SK-MEL-5 (cell line): ENCODE data around the gene SFRP2.

DNA sequence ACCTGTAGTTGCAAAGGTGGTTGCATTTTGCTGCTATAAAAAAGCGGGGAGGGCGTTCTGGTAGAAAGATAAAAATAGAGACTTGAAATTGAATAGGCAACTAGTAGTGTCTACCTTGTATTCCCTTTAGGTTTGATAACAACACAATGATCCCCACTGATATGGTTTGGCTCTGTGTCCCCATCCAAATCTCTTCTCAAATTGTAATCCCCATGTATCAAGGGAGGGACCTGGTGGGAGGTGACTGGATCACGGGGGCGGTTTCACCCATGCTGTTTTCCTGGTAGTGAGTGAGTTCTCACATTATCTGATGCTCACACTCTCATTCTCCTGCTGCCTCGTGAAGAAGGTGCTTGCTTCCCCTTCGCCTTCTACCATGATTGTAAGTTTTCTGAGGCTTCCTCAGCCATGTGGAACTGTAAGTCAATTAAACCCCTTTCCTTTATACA is 6.5 kb upstream of the FHIP1A start:
RAMPAGE:
- cytosol, long total RNA = no peak
- long total RNA = no peak
- nucleus, long total RNA = no peak

GRCh38 chr4:151465639-151466292 is 56.8 kb downstream of the FHIP1A start:
RAMPAGE:
- cytosol, long total RNA = no peak
- long total RNA = no peak
- nucleus, long total RNA = no peak

RAMPAGE:
- cytosol, long total RNA = no peak
- long total RNA = no peak
- nucleus, long total RNA = no peak
Observed at GRCh38 chr4:151564110-151564703, 155.2 kb downstream of the FHIP1A start.

RAMPAGE:
- cytosol, long total RNA = no peak
- long total RNA = no peak
- nucleus, long total RNA = no peak
Observed at GRCh38 chr4:151799116-151799475, 38.3 kb upstream of the GATB start.

DNA sequence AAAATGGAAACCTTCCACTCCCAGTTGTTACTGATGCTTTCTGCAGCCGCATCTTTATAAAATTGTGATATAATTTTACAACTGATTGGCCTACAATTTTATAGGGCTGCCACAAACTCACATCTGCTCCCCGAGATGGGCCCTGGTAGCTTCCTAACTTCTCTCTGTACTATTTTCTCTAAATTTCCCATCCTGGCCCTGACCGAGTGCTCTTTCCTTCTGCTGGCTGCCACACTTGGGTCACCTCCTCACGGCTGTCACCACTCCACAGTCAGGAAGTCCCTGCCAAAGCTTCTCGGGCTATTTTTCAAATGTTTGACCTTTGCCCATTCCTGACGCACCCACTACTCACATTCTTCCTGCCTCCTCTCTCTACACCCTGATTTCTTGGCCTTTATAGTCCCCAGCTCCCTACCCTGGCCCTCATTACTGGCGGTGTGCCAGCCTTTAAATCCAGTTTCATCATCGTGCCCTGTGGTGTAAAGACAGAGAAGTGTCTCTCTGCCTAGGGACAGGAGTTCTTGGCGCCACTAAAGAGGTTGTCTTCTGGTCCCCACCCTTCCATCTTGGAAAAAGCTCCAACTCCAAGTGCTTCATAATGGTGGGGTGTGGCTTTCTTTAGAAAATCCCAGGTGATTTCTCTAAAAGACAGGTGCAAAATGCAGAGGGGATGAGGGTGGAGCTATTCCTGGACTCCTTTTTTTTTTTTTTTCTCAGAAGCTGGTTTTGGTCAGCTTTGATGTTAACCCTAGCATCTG is 46.4 kb upstream of the GATB start:
RAMPAGE:
- cytosol, long total RNA = no peak
- long total RNA = no peak
- nucleus, long total RNA = no peak

GRCh38 chr4:151964993-151965444 is 204.2 kb upstream of the GATB start:
RAMPAGE:
- cytosol, long total RNA = no peak
- long total RNA = no peak
- nucleus, long total RNA = no peak

GRCh38 chr4:152353169-152353368 is 182.8 kb downstream of the FBXW7 start:
RAMPAGE:
- cytosol, long total RNA = no peak
- long total RNA = no peak
- nucleus, long total RNA = no peak

DNA sequence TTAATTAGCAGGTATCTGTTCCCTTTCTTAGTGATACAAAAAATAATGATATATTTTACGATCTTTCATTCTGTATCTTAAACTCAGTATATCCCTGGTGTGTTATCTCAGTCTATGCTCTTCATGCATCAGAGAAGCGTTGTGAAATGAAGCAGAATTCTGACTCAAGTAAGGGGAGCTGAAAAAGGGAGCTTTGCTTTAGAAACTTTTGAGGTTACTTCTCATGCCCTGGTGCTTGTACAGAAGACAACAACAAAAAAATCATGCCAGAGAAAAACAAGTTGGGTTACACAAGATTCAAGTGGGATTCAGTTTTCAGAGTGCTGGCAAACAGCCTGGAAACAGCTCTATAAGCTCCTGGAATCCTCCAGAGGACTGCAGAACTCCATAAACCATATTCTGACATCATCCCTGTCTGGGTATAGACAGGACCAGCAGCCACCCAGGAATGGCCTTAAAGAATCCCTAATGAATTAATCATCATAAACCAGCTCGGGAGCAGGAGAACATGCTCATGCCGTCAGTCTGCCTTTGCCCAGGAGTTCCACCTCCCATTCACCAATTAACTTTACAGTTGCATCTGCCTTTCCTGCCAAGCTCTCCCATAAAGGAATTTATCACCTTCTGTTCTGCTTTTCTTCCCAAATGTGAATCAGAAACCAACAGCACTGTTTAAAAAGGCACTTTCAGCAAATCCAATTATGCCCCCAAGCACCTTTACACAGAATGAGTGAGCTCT is 54.4 kb upstream of the FBXW7 start:
RAMPAGE:
- cytosol, long total RNA = no peak
- long total RNA = no peak
- nucleus, long total RNA = no peak

RAMPAGE:
- cytosol, long total RNA = no peak
- long total RNA = no peak
- nucleus, long total RNA = no peak
Observed at GRCh38 chr4:152678361-152679179, 1.2 kb downstream of the TMEM154 start.

DNA sequence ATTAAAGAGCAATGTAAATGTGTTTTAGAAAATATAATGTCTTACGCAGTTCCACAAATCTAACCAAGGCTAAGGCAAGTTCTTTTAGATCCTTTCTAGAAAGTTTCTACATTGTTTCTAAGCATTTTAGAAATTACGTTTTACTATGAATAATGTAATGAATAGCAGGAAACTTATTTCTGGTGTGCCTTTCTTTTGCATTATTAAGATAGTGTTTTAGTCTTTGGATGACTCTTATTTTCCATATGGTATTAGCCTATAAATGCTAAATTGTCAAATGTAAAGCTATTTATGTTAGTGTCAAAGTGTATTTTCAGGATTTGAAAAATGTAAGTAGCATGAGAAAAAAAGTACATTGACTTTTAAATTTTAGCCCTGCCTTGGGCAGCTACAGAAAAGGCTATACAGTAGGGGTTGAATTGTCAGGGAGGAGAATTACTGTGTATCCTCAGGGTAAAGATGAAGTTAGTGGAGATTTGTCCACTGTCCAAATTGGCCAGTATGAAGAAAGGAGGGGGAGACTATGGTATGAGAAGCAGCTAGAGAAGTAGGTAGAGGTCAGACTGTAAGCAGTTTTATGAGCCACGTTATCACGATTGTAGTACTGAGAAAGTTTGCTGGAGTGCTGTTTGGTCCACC is 23.0 kb downstream of the ARFIP1 start:
RAMPAGE:
- cytosol, long total RNA = no peak
- long total RNA = no peak
- nucleus, long total RNA = no peak

GRCh38 chr4:152985718-152986091 is 49.6 kb downstream of the FHDC1 start:
RAMPAGE:
- cytosol, long total RNA = no peak
- long total RNA = no peak
- nucleus, long total RNA = no peak

DNA sequence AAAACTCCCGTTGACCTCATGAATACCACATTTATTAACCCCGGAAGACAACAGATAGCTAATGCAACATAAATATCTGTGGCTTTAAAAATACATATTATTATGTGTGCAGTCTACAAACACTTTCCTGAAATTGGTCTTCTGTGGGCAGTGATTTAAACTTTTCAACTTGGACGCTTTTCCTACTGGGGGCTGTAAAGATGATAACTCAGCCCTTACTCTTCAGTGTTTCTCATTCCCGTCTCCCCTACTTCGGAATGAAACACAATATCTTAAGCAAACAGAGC is 252 bp upstream of the TRIM2 start:
RAMPAGE:
- cytosol, long total RNA = no peak
- long total RNA = no peak
- nucleus, long total RNA = no peak

RAMPAGE:
- cytosol, long total RNA = no peak
- long total RNA = no peak
- nucleus, long total RNA = no peak
Observed at GRCh38 chr4:153223916-153224590, 19.8 kb downstream of the TRIM2 start.

DNA sequence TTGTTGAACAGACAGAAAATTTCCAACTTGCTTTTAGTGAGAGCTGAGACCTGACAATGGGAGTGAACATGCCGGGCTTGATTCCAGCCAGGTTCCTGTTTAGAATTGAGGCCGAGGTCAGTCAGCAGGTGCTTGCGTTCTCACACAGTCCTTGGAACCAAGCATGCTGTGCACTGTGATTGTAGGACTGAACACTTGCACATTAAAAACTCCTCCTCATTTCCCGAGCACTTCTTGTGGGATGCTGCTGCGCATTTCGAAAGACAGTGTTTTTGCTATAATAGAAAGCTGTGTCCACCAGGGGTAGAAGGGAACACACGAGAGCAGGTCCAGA is 51.9 kb downstream of the TMEM131L start:
RAMPAGE:
- cytosol, long total RNA = no peak
- long total RNA = no peak
- nucleus, long total RNA = no peak

DNA sequence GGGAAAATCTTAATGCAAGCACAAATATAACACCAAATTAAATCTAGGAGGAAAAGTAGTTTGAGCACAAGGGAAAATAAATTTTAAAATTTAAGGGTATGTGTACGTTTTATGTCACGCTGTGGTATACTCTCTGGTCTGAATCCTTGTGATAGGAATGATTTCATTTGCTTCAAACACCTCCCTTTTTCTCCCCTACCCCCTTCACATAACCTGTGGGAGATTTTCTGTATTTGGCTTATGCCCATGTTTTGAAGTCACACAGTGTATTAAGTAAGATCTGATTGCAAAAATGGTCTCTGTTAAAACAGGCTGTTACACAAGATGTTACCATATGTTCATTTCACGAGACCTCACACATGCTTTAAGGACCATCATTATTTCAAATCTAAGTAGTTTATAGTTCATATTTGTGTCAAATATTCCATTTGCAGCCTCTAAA is 63.4 kb downstream of the TMEM131L start:
RAMPAGE:
- cytosol, long total RNA = no peak
- long total RNA = no peak
- nucleus, long total RNA = no peak

GRCh38 chr4:153626794-153627058 is 57.4 kb upstream of the TLR2 start:
RAMPAGE:
- cytosol, long total RNA = no peak
- long total RNA = no peak
- nucleus, long total RNA = no peak

GRCh38 chr4:153759077-153759804 is 583 bp downstream of the RNF175 start:
RAMPAGE:
- cytosol, long total RNA = no peak
- long total RNA = no peak
- nucleus, long total RNA = no peak

RAMPAGE:
- cytosol, long total RNA = no peak
- long total RNA = no peak
- nucleus, long total RNA = no peak
Observed at GRCh38 chr4:153788346-153789406, at the start of gene SFRP2. TSS of gene SFRP2 (minus strand) at chr4:153789083.

DNA sequence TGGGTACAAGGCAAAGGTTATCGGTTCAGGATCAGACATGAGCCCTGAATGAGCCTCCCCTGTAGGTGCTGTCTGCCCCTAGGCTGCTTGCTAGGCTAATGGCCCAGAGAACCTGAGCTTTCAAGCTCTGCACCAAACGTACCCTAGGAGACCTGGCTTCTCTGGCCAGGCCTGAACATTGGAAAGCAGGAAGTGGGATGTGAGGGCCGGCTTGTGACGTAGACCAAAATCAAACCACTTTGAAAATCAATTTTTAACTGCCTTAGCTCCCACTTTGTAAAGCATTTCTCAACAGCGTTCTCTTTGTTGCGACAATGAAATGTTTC is 145.0 kb upstream of the SFRP2 start:
RAMPAGE:
- cytosol, long total RNA = no peak
- long total RNA = no peak
- nucleus, long total RNA = no peak

DNA sequence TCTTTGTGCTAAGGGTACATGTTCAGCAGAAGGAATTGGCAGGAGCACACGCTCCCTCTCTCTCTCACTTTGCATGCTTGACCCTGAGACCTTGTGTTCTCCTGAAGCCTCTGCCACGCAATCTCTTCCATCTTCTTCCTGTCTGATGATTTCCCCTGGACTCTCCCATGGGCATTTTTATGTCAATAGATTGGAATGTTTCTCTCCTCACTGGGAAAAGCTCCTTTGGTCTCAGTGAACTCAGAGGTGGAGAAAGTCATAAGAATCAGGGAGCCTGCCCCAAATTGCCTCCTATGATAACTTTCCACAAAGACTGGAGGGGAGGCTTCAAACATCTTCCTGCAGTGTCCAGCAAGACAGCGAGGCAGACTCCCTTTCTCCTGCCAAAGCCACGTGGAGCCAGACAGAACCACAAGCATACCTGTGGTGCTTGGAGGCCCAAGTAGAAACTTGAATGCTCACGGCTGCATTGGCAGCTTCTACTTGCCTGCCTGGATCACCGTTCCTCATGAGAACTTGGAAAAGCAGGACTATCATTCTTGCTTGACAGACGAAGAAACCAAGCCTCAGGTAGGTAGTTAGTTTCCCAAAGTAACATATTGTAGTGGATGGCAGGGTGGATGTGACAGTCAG is 216.1 kb upstream of the SFRP2 start:
RAMPAGE:
- cytosol, long total RNA = no peak
- long total RNA = no peak
- nucleus, long total RNA = no peak